NB4 (cell line): ENCODE results near the genes C3orf18, CISH and ACY1.

- RRBS: 7% methylated on average over 8 of the region's 39 CpGs
Measured at GRCh38 chr3:50321619-50322316, 777 bp downstream of the HYAL2 start.

- RRBS: 66% methylated on average over 2 of the region's 5 CpGs
Measured at GRCh38 chr3:50323449-50324292, 1.1 kb upstream of the HYAL2 start.

DNA sequence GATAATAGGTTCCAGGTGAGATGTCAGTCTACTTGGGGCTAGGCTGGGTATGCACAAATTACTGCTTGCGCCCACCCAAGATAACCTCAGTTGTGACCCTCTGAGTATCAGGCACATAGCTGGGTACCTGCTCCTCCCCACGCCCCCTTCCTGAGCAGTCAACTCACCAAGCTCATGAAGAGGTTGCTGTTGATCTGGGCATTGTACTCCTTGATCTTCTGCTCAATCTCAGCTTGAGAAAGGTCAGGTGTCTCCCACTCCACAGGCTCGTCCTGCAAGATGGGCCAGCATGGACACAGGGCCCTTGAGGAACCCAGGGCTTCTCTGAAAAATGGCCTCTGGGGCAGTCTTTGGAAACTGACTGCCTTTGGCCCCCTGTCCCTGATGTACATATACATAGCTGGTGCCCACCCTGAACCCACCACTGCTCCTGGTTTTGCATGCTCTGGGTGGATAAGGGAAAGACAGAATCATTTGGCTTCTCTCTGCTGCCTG is 3.9 kb upstream of the TUSC2 start:
- RRBS: no CpG with 5 or more reads among the region's 3 CpGs

- RRBS: no CpG with 5 or more reads among the region's 5 CpGs
Measured at GRCh38 chr3:50339696-50340119, 928 bp downstream of the RASSF1 start.

GRCh38 chr3:50350356-50350545 is 324 bp downstream of the NPRL2 start:
- RRBS: 61% methylated on average over 3 of the region's 8 CpGs

GRCh38 chr3:50364406-50365017 is 5.2 kb upstream of the TMEM115 start:
- RRBS: 97% methylated on average over 3 of the region's 46 CpGs

DNA sequence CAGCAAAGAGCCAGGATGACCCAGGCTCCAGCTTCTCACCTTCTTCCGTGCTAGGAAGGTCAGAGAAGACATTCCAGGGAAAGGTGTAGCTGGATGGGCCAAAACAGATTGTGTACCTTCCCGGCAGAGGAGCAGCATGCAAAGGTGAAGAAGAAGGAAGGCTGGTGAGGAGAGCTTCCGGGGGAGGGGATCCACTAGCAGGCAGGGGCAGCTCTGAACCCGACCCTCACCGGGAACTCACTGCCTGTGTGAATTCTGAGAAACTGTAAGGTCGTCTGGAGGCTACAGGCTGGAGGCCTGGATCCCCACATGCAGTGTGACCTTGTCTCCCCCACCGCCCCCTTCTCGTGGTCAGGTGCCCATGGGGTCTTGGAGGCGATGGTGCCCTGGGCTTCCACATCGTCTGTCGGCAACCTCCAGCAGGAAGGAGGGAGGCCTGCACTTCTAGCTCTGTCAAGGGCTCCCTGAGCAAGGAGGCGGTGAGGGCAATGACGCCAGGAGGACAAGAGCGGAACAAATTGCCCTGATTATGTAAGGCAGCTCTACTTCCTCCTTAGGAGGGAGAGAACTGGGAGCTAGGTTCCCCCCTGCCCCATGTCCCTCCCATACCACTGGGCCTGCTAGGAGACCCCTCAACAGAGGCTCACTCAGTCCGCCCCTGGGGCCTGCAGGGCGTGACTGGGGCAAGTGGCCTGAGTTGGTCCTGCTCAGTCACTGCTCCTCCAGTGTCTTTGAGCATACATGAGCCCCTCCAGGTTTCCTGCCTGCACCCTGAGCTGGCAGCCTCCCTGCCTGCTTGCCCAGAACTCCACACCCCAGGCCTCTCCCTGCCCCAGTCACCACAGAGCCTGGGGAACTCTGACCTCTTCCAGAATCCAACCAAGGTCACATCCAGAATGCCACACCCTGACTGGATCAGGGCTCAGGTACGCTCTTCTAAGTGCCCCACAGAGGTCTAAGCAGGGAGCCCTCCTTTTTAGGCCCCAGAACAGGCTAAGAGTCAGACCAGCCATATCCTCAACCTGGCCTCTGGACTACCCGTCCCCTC is 56.1 kb downstream of the CACNA2D2 start:
- RRBS: 63% methylated on average over 3 of the region's 18 CpGs

DNA sequence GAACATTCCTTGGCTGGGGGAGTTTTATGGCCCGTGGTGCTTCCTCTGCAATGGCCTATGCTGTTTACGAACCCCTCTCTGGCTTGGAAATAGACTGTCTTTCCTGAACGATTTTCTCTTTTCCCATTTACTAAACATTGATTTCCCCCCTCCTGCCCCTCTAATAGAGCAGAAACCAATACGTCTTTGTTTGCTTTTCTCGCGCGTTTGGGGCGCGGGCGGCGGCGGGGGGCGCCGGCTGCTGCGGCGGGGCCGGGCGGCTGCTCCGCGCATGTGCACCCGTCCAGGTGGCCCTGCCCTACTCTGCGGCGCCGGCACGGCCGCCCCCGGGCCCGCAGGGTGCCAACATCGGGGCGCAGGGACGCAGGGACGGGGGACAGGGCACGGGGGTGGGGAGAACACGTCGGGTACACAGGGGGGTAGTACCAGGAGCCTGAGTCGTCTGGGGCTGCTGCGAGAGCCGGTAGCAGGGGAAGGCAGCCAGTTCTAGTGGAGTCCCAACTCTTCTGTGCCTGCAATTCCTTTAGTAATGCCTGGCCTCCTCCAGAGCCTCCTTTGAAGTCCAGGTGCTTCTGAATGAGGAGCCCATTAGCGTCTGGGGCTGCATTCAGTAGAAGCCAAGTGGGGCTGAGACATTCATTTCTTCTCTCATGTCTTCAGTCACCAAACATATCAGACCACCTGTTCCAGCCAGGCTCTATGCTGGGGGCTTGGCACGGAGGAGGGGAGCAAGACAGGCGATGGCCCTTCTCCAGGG is 27.0 kb upstream of the CACNA2D2 start:
- RRBS: 30% methylated on average over 8 of the region's 41 CpGs

DNA sequence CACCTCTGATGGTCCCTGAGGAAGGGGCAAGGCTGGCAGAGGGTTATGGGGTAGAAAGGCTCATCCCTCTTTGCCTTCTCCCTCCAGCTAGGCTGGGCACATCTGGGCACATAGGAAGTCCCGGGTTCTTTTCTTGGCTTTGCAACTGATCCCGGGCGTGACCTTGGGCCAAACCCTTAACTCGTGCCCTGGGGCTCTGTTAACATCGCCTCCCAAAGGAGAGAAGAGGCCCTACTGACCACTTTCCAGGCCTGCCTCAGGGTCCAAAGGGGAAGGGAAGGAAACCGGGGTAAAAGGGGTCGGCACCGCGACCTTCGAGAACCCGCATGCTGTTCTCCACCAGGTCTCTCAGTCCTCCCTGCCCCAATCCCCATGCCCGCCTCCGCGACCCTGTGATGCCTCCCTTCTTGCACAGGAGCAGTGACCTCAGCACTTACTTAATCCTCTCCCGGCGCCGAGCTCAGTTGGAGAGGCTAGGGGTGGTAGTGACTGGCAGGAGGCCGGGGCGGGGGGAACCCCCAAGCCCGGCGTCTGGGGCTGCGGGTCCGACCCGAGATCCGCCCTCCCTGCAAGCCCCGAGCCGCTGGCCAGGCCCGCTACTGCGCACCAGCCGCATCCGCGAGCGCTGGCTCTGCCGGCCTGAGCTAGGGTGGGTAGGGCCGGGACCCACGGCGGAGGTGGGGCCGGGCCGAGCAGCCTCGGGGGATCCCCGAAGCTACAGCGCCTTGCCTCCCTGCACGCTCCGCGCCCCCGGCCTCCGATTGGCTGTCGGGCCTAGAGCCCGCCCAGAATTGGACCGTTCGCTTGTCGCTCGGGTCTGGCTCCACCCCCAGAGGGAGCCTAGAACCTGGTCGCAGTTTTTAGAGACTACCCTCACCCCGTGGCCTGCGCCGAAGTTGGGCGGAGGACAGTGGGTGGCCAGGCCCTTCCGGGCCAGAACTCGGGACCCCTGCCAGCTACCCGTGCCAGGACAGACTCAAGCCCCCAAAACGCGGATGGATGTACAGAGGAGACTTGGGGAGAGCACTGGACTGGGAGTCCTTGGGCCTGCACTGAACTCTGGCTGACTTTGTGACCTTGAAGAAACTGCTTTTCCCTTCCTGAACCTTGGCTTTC is at the start of gene C3orf18:
Gene C3orf18 (minus strand): TSS at position 722 of the 1,116 bp plus-strand sequence.
- RRBS: 2% methylated on average over 25 of the region's 63 CpGs

DNA sequence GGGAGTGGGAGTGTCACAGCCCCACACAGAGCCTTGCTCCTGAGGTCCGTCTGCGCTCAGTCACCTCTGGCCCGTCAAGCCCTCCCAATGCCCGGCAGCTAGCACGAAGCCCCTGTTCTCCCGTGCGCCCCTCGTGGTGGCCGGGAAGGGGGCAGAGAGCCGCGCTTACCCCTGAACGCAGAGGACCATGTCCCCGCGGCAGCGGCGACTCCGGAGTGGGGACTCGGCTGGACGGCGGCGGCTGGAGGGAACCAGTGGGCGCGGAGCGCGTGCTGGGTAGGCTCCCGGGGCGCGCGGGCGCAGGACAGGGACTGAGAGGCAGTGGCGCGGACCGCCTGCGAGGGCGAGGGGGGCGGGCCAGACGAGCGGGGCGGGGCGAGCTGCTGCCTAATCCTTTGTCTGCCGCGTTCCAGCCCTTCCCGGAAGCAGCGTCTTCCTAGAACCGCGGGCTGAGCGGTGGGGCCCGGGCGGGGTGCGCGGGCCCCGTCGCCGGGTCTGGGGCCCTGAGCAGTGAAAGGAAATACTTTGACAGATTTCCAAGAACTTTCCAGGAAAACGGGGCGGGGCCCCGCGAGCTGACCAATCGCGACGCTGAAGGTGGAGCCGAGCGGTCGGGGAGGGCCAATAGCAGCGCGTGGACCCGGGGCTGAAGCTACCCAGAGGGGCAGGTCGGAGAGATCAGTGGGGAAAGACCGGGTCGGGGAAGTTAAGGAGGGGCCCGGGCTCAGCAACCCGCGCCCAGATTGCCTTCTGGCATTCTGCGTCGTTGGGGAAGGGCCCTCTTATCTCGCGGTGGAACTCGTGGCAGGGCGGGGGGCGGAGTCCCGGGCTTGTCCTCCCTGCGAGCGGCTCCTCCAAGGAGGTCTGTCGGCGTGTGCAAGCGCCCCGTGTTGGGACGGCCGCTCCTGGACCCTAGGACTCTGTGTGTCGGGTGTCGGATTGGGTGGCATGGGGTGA is at the start of gene CISH:
Gene CISH (minus strand): TSS at position 313 of the 957 bp plus-strand sequence.
- RRBS: under 1% methylated on average over 38 of the region's 91 CpGs

GRCh38 chr3:50617894-50618746 is 1.2 kb downstream of the MAPKAPK3 start:
- RRBS: no CpG with 5 or more reads among the region's 9 CpGs

DNA sequence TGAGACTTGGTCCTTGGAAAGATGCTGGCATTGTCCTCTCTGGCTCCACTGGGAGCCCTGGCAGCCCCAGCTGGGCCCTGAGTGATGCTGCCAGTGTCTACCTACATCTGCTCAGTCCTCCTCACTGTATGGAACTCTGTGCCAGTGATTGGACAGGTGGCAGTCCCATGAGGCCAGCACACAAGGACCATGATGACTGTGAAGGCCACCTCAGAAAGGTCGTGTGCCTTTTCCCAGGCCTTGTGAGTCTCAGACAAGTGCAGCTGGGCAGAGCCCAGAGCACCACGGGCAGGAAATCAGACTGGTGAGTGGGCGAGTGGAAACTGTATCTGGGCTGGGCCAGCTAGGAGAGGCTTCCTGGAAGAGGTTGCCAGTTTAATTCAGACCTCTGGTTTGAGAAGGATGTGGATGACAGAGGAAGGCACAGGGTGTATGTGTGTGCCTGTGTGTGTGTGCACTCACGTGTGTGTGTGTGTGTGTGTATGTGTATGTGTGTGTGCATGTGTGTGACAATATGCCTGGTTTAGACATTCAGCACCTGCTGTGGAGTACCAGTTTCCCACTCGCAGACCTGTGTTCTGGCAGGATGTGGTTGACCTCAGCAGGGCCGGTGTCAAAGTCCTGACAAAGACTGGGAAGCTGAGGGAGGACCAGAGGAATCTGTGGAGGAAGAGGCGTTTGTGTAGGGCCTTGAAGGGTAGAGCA is 7.0 kb downstream of the MAPKAPK3 start:
- RRBS: no CpG with 5 or more reads among the region's 7 CpGs

DNA sequence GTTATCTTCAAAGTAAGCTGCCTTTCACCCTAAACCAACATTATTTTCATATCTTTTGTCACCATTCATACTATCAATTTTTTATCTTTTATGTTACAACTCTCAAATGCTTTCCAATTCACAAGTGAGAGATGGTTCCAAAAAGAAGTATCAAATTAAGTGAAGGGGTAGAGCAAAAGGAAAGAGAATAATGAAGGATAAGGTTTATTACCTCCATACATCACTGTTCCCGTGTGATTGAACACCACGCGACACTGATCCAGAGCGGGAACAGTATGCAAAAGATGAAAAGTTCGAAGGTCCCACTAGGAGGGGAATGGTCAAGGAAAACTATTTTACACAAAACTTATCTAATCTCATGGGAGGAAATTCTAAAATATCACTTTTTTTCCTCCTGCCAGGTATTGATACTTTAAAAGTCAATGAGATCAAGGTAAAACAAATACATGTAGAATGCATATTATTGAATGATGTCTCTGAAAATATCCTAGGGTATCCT is 22.7 kb downstream of the RBM15B start:
- RRBS: no CpG with 5 or more reads among the region's 5 CpGs

- RRBS: no CpG with 5 or more reads among the region's 5 CpGs
Measured at GRCh38 chr3:51630505-51631048, 40.5 kb upstream of the TEX264 start.

GRCh38 chr3:51663165-51663947 is 7.7 kb upstream of the TEX264 start:
- RRBS: no CpG with 5 or more reads among the region's 11 CpGs

DNA sequence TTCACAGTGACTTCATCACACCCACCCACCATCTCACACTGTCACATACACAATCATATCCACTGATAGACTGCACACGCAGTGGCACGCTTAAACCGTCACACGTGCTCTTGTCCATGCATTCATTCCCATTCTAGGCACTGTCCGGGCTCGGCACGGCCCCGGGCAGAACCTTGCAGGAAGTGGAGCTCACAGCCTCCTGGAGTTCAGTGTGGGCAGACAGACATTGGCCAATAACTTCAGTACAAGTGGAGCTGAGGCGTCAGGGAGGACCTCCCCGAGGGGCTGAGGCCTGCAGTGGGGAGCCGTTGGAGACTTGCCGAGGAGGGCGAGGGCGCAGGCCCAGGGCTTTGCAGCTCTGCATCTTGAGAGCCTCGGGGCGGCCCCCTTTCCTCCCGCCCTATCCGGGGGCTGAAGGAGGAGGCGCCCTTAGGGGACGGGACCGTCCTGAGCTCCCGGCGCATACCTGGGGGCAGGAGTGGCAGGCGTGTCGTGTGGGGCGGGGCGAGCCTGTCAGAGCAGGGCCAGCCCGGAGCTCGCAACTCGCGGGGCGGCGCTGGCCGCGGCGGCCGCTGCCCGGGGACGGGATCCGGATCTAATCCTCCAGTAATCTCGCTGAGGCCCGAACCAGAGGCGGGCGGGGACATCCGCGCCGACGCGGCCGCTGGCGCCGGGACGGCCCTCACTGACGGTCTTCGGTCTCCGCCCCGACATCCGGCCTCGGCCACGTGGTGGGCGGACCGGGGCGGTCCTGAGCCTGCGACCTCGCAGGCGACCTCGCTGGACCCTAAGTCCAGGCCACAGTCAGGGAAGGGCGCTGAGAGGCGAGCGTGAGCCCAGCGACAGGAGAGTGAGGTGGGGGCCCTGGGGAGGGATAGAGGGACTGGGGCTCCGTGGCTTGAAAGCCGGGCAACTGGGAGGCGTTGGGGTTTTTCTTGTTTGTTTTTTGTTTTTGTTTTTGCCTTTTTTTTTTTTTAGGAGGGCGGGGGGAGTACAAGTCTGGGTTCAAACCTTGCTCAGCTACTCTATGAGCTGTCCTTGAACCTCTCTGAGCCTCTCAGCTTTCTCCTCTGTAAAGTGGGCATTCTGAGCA is at the start of gene ACY1:
Gene ACY1 (plus strand): TSS at position 801 of the 1,093 bp plus-strand sequence.
- RRBS: 1% methylated on average over 38 of the region's 75 CpGs

DNA sequence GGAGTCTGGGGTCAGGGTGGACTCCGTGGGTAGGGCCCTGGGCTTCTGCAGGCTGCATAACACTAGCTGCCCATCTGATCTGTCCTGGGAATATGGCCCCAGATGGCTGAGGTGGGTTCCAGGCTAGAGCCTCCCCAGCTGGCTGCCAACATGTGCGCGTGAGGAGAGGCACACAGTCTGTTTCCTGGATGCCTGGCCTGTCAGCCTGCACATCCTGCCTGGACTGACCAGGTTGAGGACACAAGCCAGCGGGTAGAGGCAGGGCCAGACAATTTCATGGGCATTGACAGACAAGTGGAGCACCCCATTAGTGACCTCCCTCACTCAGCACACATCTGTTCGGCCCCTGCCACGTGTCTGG is 29.7 kb upstream of the RPL29 start:
- RRBS: no CpG with 5 or more reads among the region's 6 CpGs

DNA sequence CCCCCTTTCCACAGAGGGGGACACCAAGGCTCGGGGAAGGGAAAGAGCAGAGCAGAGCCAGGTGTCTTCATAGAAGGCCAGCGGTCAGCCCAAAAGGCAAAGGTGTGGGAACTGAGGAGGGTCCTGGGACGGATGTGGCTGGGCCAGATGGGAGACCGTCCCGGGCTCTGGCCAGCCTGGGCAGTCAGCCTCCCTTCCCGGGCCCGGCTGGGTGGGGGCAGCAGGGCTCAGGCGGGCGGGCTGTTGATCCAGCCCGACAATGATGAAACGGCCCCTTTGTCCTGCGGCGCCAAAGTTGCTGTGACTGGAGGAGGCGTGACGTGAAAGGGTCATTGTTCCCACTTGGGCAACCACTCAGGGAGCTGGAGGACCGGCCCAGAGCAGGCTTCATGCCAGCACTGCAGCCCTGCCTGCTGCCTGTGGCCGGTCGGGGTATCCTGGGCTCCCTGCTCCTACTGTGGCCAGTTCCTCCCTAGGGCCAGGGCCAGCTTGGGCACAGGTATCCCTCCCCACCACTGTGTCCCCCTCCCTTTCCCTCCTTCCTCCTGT is 16.5 kb downstream of the DUSP7 start:
- RRBS: no CpG with 5 or more reads among the region's 18 CpGs

GRCh38 chr3:52110794-52111146 is 43.5 kb downstream of the POC1A start:
- RRBS: no CpG with 5 or more reads among the region's 3 CpGs